Iris pigment epithelial cell (primary cell): ENCODE measurements around a stretch of chr13.

GRCh38 chr13:21668706-21669082 is 2.2 kb upstream of the FGF9 start:
- RRBS, result no CpG with 5 or more reads among the region's 12 CpGs

- RRBS, result no CpG with 5 or more reads among the region's 13 CpGs
These were observed 462 bp downstream of the FGF9 start for GRCh38 chr13:21671294-21671775.

- RRBS, result no CpG with 5 or more reads among the region's 9 CpGs
These were observed 259.8 kb downstream of the FGF9 start for GRCh38 chr13:21930567-21931198.

GRCh38 chr13:22209877-22210633 is 539.2 kb downstream of the FGF9 start:
- RRBS, result 16% methylated on average over 3 of the region's 9 CpGs

DNA sequence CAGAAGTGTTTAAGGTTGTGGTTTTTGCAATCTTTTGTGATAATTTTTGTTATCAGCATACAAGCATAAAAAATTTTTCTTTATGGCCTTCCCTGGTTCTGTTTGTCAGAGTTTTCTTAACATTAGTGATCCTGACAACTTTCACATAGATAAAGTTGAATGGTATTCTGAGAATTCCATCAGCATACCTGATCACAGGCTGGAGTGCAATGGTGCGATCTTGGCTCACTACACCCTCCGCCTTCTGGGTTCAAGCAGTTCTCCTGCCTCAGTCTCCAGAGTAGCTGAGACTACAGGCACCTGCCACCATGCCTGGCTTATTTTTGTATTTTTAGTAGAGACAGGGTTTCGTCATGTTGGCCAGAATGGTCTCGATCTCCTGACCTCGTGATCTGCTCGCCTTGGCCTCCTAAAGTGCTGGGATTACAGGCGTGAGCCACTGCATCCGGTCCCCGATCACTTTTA is 4.3 kb downstream of the SGCG start:
- RRBS, result no CpG with 5 or more reads among the region's 9 CpGs

- RRBS, result 15% methylated on average over 3 of the region's 11 CpGs
These were observed 33.6 kb upstream of the SACS start for GRCh38 chr13:23467019-23467562.

- RRBS, result no CpG with 5 or more reads among the region's 15 CpGs
These were observed 11.2 kb upstream of the TNFRSF19 start for GRCh38 chr13:23558713-23559646.

DNA sequence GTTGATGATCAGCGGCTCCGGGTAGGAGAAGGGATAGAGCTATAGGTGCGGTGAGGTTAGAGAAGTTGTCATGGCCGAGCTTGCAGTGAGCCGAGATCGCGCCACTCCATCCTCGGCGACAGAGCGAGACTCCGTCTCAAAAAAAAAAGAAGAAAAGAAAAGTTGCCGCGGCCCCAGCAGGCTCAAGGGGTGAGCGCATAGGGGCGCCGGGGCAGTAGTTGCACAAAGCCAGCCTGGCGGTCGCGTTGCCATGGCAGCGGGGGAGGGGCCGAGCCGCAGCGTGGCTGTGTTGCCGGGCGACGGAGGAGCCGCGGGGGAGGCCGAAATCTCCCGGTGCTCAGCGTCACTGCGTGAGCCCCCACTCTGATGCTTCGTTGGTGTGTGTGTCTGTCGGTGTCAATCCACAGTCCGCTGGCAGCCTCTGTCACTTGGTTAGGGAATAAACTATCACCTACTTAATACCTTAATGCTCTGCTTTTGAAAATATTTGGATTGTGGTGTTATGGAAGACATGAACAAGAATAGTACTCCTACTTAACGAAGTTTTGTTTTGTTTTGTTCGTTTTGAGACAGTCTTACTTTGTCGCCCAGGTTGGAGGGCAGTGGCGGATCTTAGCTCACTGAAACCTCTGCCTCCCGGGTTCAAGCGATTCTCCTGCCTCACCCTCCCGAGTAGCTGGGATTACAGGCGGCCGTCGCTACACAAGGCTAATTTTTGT is 91.0 kb upstream of the MIPEP start:
- RRBS, result under 1% methylated on average over 13 of the region's 45 CpGs

GRCh38 chr13:24033481-24033898 is 127.0 kb upstream of the SPATA13 start:
- RRBS, result no CpG with 5 or more reads among the region's 8 CpGs

DNA sequence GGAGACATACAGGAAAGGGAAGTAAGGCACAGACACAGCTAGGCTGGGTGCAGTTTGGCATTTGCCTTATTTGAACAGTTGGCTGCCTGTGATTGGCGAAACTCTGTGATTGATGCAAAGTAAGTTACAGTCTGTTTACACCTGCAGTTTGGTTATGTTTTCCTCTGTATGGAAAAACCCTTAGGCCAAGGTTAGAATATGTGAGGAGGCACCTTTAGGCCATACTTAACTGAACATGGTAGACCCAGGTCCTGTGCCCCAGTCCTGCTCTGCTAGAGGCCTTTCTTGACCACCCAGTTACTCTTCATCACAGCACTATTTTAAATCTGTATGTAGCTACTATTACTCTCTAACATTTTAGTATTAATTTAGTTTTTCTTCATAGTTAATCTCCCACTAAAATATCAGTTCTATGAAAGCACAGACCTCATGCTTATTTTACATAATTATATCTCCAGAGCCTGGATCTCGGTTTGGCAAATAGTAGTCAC is 85.6 kb upstream of the SPATA13 start:
- RRBS, result no CpG with 5 or more reads among the region's 2 CpGs

- RRBS, result 2% methylated on average over 17 of the region's 47 CpGs
These were observed 780 bp downstream of the SPATA13 start for GRCh38 chr13:24161027-24161972.

- RRBS, result no CpG with 5 or more reads among the region's 11 CpGs
These were observed 24.4 kb downstream of the SPATA13 start for GRCh38 chr13:24184843-24185423.

GRCh38 chr13:24185457-24186285 is 25.2 kb downstream of the SPATA13 start:
- RRBS, result no CpG with 5 or more reads among the region's 8 CpGs

GRCh38 chr13:24217956-24218429 is 57.5 kb downstream of the SPATA13 start:
- RRBS, result no CpG with 5 or more reads among the region's 4 CpGs

- RRBS, result no CpG with 5 or more reads among the region's 15 CpGs
These were observed 27.8 kb upstream of the C1QTNF9 start for GRCh38 chr13:24281468-24282071.

GRCh38 chr13:24294518-24294909 is 14.9 kb upstream of the C1QTNF9 start:
- RRBS, result no CpG with 5 or more reads among the region's 11 CpGs

- RRBS, result no CpG with 5 or more reads among the region's 4 CpGs
These were observed 72.7 kb downstream of the PARP4 start for GRCh38 chr13:24439937-24440198.

DNA sequence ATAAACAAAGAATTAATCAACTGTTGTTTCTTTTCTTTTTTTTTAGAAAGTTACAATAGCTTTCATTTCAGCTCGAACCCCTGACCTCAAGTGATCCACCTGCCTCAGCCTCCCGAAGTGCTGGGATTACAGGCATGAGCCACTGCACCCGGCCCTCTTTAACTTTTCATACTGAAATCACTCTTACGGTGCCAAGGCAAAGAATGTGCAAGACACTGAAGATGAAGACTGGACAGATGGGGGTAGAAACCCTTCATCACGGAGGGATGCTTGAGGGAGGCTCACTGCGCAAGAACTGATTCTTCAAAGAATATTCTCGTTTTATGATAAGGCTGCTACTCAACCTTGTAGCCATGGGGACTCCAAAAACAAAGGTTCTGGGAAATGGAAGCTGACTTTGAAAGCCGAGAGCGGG is 43.1 kb downstream of the PARP4 start:
- RRBS, result no CpG with 5 or more reads among the region's 9 CpGs

GRCh38 chr13:24500791-24501289 is 11.7 kb downstream of the PARP4 start:
- RRBS, result no CpG with 5 or more reads among the region's 2 CpGs

- RRBS, result no CpG with 5 or more reads among the region's 10 CpGs
These were observed 29.0 kb downstream of the ATP12A start for GRCh38 chr13:24709272-24709557.